Daoy (cell line): Measurements from ENCODE around the gene ZCCHC24.

- RAMPAGE, long total RNA = no peak
These were observed 5.0 kb downstream of the ZMIZ1 start for GRCh38 chr10:79073353-79074515.

- RAMPAGE, long total RNA = no peak
These were observed 10.9 kb downstream of the ZMIZ1 start for GRCh38 chr10:79079593-79080049.

GRCh38 chr10:79082372-79083629, 14.0 kb downstream of the ZMIZ1 start:
- RAMPAGE, long total RNA = no peak

GRCh38 chr10:79101560-79102061, 32.8 kb downstream of the ZMIZ1 start:
- RAMPAGE, long total RNA = no peak

DNA sequence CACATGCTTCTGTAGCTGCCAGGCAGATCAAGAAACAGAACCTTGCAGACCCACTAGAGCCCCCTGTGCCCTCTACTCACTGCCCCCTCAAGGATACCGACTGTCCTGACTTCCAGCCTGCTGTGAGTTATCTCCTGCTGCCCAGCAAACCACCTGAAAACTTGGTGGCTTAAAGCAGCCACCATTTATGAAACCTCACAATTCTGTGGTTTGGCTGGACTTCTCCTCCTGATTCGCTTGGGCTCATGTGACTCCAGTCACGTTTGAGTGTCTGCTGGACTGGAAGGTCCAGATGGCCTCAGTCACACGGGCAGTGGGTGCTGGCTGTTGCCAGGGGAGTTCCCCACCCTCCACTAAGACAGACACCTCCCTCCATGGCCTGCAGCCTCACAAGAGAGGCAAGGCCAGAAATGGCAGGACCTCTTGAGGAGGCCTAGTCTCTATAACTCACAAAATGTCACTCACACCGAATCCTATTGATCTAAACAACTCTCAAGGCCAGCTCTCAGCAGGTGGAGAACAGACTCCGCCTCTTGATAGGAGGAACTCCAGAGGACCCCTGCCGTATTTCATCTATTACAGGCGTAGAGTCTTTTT, 48.1 kb downstream of the ZMIZ1 start:
- RAMPAGE, long total RNA = no peak

- RAMPAGE, long total RNA = no peak
These were observed 77.2 kb downstream of the ZMIZ1 start for GRCh38 chr10:79145894-79146469.

DNA sequence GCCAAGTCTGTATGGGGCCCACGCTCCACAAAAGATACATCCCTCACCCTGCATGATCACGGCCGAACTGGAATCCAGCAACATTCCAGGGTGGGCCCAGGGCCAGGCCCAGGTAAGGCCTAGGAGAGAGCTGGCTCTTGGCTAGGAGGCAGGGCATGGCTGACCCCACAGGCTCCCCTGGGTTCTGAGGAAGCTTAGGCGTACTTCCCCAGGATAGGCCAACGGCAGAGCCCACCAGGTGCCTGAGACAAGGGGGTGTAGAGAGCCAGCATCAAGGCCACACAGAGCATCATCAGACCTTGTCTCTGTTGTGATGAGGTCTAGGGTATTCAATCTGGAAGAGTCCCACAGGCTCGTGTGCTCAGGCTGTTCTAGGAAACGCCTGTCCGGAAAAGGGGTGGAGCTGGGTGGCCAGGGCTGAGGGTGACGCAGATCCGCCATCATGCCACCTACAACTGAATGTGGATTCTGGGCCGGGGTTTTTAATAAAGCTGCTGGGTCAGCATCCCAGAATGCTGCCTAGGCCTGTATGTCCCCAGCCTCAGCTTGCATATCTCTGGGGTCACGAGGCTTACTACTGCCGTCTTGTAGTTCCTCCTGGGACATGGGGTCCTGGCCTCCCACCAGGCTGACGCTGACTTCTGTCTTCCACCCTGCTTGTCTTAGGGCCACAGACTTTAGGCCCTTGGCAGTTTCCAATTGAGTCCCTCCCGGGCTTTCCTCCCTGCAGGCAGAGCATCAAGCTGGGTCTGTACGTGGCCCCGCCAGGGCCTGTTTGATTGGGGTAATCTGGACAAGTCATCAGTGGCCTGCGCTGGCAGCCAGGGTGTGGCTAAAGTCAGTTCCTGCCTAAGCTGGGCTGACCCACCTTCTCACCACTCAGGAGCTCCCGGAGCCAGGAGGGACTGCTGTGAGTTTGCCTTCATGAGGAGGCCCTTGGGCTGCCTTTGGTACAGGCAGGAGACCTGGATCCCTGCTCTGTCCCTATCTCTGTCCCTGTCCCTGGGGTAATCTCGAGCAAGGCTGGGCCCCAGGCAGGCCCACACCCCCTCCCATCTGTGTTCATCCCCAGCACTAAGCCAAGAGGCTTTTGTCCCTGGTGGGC, 79.8 kb downstream of the ZMIZ1 start:
- RAMPAGE, long total RNA = no peak

- RAMPAGE, long total RNA = no peak
These were observed 111.9 kb downstream of the ZMIZ1 start for GRCh38 chr10:79180490-79181338.

DNA sequence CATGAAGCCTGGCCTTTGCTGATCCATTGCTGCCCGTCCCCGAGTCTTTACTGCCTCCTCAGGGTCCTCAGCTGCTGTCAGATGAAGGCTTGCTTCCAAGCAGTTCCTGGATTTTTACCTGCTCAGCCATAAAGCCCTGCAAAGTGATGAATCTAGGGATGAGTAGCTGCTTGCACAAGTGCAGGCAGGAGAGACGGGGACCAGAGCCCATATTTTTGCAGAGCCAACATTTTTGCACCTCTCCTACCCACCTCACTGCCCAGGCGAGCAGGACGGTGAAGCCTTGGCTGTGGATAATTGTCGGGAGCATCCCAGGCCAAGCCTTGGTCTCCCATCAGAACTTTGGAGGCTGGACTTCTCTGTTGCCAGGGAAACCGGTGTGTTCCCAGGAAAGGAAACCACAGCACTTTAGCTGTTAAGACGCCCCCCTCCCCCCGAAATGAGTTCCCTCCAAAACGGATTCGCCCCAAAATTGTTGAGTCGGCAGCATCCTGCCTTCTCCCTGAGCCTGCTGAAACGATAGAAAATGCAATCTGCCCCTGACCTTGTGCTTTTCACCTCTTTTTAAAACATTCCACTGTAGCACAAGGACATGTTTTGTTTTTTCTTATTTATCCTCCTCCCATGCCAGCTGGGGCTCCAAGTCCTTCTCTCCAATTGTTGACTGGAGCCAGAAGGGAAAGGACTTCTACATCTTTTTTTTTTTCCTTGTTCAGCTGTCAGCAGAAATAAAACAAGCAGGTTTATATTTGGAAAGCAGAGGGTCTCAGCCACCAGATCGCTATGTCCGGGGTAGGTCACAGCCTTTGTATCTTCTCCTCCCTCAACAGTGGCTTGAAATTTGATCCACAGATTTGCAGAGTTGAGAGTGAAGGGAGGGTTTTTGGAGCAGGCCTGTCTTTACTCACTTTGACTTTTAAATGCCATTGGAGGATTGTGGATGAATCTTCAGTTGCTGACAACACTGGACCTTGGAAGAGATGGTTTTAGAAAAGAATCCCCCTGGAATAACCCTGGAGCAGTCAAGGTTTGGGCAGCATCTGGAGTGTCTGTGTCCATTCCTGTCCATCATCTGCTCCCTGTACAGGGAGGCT, 116.4 kb downstream of the ZMIZ1 start:
- RAMPAGE, long total RNA = no peak

- RAMPAGE, long total RNA = no peak
These were observed 123.9 kb upstream of the PPIF start for GRCh38 chr10:79222854-79224194.

GRCh38 chr10:79241658-79242112, 105.6 kb upstream of the PPIF start:
- RAMPAGE, long total RNA = no peak

- RAMPAGE, long total RNA = no peak
These were observed 104.8 kb upstream of the PPIF start for GRCh38 chr10:79242113-79243143.

DNA sequence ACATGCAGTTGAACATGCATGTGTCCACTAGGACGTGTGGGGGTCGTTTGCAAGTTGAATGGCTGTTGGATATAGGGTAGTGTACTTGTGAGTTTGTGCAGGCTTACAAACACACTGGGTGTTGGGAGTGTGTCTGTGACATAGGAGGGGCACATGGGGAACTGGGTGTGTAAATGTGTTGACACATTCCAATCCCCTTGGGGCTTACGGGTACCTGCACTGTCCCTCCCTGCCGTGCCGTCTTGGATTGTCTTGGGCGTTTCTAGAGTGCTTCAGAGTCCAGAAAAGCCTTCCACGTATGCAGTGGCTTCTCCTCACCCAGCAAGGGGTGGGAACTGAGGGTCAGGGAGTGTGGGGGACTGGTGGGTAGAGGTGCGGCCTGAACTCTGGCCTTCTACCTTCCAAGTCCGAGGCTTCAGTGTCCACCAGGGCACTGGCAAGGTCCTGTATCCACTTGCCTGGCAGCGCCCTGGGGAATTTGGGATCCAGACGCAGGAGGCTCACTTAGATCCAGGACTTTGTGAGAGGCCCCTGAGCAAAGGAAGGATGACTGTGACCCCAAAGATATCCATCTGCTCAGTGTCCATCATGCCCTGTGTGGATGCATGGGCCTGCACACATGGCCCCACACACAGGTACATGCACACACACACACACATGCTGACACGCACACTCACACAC, 93.9 kb upstream of the PPIF start:
- RAMPAGE, long total RNA = no peak

DNA sequence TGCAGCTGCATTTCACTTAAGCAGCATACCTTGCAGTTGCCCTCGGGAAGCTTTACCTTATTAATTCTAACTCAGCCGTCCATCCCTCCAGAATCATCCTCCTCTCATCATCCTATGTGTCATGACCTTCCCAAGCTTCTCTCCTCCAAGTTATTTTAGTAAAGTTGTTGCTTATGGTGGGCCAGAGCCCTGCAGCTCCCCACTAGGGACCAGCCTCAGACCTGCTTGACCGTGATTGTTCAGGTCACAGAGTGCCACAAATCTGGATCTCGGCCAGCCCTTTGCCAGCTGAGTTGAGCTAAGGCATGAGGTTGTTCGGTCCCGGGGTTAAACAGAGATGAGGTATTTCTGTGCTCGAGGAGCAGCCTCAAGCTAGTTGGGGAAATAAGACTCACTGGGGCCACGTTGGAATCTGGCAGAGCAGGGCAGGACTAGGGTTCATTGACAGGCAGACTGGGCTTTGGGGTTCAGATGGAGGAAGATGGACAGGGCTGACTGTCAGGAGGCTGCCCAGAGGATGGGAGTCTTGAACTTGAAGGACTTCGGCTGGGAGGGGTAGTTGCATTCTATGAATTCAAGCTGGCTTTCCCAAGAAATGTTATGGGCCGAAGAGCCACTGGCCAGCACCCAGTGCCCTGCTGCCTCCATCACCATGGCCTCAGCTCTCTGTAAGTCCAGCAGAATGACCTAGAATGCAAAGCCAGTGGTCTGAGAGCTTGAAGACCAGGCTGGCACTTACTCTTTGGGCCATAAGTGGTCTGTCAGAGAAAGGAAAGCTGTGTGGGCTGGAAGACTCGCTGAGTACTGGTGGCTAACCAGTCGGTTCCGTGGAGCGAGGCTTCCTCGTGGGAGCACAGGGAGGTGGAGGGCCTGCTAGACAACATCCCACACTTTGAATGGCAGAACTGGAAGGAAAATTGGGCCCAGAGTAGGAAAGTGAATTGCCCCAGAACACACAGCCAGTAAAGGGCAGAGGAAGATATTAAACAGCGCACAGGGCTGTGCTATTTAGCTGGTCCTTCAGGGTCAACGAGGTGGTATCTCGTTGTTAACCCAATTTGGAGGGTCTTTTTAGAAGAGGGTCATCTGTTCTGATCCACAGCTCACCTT, 66.0 kb upstream of the PPIF start:
- RAMPAGE, long total RNA = no peak

GRCh38 chr10:79313592-79314279, 33.5 kb upstream of the PPIF start:
- RAMPAGE, long total RNA = no peak

DNA sequence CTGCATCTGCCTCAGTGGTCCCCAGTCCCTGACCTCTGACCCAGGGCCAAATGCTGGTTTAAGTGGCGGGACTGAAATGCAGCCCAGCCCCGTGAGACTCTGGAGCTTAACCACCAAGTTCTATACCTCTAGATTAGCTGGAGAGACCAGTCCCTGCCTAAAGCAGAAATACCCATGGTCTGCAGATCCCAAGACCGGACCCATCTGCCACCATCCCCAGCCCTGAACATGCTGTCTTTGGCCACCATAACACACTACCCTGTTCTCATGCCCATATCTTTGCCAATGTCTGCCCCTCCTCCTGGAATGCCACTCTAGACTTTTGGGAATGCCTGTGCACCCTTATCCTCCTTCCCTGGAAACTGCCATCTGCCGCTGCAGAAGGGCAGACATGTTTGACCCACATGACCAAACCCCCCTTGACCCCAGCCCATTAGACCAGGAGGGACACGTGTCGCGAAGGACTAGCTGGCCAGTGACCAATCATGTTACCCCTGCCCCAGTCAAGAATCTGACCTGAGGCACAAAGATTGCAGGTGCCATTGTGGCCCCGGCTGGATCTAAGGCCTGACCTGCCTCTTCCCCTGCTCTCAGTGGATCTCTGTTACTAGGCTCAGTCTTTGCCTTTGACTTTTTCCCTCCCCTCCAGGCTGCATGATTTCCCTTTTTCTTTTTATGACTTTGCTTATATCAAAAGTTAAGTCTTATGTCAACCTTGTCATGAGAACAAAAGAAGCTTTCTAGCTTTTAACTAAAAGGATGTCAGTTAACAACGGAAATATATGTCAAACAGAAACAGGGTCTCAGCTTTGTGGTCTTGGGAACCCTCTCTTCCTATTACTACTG, 24.7 kb upstream of the PPIF start:
- RAMPAGE, long total RNA = no peak

DNA sequence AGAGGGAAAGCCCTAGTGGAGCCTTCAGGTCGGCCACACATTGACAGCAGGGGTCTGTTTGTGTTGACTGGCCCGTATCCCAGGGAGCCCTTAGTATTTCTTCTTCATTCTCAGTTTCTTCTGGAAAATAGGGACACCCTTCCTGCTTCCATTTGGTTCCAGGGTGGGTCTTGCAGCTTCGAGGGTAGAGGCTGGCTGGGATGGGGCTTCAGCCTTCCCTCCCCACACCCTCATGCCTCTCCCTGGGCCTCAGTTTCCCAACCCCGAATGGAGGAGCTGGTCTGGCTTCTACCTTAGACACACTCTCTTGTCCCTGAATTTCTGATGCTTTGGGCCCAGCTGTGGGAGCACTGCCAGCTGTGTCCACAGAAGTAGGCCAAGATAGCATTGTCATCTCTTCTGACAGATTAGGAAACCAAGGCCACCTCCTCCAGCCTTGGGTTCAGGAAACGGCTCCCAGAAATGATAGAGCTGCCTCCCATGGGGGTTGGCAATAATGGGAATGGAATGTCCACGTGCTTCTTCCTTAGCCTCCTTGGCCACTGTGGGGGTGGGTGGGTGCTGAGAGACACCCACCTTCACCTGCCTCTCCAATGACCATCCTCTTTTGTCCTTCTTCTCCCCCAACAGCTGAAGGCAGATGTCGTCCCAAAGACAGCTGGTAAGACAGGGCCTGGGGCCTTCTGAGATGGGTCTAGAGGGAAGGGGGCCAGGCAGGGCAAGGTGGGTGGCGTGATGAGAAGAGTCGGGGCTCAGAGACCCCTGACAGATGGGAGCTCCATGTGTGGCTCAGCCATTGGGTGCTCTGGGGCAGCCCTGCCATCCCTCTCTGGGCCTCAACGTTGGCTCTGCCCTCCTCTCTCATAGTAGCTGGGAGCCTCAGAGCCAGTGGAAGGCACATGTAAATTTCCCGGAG, 1.4 kb downstream of the PPIF start:
- RAMPAGE, long total RNA = no peak

DNA sequence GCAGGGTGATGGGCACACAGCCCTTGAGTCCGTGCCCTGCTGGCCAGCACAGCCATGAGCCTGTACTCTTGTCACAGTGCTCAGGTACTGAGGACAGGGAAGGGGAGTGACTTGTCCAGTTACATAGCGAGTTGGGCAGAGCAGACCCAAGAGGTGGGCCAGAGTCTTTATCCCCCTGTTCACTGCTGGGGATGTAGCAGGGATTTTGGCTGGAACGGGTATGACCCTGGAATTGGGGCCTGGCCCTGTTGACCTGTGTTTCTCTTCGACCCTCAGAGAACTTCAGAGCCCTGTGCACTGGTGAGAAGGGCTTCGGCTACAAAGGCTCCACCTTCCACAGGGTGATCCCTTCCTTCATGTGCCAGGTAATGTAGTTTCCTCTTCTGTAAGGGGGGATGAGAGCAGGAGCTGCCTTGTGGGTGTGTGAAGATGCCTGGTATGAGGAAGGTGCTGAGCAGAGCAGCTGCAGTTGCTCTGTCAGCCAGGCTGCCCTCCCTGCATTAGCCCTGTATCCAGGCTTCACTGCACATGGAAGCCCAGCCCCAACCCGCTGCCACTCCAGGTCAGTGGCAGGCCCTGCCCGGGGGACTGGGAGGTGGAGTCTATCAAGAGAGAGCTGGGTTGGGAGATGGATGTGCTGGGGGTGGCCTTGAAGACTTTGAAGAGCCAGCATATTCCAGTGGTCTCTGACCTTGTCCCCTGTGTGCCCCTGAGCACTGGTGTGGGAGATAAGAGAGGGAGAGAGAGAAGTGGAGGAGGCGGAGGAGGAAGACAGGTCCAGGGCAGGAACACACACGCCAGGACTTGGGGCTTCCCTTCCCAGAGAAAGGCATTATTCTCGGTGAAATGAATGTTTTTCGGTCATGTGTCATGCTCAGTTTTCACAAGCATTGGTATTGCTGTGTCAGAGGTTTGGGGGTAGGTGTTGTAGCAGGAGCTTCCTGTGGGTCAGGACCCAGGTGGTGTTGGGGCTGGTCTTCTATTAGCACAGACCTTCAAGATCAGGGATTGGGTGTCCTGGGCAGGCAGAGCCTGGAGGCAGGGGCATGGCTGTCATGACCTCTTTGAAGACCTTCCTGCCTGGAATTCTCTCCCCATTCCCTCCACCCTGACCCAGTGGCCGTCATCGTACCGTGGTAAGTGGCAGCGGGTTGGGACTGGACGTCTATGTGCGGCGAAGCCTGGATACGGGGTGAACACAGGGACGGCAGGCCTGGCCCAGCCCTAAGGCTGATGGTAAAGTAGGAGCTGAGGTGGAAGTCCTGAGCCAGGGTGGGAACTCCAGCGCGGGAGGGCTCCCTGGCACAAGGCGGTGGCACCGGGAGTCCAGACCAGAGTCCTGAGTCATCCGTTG, 2.6 kb downstream of the PPIF start:
- RAMPAGE, long total RNA = no peak

- RAMPAGE, long total RNA = no peak
These were observed at the start of gene ZCCHC24 for GRCh38 chr10:79445476-79445907. TSS of gene ZCCHC24 (minus strand) at chr10:79445624.

- RAMPAGE, long total RNA = no peak
These were observed 8.8 kb upstream of the ZCCHC24 start for GRCh38 chr10:79454180-79454692.